Measurements from ENCODE around the gene SNAI1.

DNA sequence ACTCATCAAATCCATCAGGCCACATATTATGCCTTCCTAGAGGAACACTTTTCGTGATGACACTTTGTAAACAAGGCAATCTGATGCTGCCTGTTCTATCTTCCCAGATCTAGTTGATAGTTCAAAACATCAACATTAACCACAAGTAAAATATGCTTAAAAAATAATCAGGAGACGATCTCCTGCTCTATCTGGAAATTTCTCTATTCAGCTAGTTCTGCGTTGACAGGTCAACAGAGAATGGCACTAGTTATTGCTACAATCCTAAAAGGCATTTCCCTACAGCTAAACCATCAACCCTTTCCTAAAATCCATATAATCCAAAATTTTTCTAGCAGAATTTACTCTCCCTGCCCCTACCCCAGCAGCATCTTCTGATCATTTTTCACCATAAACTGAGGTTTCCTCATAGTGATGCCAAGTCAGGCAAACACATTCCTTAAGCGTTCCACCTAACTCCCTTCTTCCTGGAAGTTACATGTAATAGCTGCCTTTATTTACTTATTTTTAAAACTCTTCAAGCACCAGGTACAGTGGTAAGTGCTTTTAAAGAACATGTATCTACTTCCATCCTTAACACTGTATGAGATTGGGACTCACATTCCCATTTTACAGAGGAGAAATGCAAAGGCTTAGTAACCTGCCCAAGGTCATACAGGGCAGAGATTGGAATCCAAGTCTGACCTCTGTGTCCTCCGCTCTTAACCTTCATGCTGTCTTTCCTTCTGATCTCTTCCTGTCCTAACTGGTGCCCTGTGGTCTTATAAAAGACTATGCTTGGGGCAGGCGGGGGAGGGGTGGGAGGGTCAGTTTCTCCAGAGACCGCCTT is 1.8 kb downstream of the B4GALT5 start:
- RRBS = no CpG with 5 or more reads among the region's 7 CpGs

GRCh38 chr20:49742941-49743362 is 29.3 kb upstream of the B4GALT5 start:
- RRBS = no CpG with 5 or more reads among the region's 9 CpGs

DNA sequence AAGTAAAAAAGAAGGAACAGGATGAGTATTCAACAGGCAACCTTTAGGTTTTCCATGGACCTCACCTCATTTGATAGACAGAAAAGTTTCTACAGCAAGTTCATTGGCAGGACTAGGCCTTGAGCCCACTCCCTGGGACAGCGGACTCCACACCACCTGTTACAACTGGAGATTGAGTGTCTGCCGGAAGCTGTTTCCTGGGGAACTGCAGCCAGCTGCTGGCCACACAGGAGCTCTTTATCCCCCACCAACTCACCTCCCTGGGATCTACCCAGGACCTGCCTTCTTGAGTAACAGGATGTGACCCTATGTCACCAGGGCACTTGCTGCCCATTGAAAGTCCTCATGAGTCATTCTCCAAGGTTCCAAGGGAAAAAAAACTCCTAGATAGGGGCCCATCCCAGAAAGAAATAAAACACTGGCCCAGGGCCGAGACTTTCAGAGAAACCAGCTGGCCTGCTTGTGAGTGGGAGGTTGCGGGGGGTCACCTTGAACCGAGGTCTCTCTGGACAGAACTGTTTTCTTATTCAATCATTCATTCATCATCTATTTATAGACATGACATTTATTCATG is 37.4 kb upstream of the SLC9A8 start:
- RRBS = no CpG with 5 or more reads among the region's 5 CpGs

- RRBS = no CpG with 5 or more reads among the region's 6 CpGs
Measured at GRCh38 chr20:49813523-49814196, 1.0 kb downstream of the SLC9A8 start.

GRCh38 chr20:49890697-49891582 is 24.4 kb downstream of the SPATA2 start:
- RRBS = no CpG with 5 or more reads among the region's 20 CpGs

GRCh38 chr20:49913302-49914162 is 1.8 kb downstream of the SPATA2 start:
- RRBS = no CpG with 5 or more reads among the region's 17 CpGs

DNA sequence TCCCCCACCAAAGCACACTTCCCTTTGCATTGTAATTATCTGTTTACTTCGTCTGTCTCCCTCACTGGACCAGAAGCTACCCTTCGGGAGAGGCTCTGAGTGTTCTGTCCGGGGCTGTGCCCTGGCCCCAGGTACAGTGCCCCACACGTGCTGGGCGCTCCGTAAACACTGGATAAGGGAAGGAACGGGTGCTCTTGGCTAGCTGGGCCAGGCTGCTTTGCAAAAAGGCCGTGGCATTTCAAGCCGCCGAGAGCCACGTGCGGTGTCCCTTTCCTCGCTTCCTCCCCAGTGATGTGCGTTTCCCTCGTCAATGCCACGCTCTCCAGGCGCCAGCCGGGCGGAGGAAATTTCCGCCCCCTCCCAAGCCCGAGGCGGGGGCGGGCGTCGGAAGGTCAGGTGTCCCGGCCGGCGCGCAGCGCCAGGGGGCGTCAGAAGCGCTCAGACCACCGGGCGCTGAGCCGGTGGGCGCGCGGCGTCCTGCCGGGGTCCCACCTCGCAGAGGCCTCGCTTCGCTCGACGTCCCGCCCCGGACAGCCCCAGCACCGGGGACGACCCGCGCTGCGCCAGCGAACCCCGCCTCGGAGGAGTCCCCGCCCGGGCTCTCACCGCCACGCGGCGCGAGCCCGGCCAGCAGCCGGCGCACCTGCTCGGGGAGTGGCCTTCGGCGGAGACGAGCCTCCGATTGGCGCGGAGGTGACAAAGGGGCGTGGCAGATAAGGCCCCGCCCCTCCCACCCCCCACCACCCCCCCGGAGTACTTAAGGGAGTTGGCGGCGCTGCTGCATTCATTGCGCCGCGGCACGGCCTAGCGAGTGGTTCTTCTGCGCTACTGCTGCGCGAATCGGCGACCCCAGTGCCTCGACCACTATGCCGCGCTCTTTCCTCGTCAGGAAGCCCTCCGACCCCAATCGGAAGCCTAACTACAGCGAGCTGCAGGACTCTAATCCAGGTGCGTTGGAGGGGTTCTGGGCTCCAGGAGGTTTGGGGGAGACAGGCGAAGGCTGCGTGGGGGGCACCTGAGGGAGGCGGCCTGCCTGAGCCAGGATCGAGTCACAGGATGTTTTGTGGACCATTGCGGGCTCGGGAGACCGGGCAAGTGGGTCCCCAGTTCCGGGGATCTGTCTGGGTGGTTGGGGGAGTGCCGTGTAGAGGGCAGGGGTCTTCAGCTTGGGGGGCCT is at the start of gene SNAI1:
Gene SNAI1 (plus strand): TSS at position 787 of the 1,177 bp plus-strand sequence.
- RRBS = 2% methylated on average over 36 of the region's 104 CpGs

- RRBS = 10% methylated on average over 4 of the region's 18 CpGs
Measured at GRCh38 chr20:50029763-50030574, 47.2 kb downstream of the SNAI1 start.

DNA sequence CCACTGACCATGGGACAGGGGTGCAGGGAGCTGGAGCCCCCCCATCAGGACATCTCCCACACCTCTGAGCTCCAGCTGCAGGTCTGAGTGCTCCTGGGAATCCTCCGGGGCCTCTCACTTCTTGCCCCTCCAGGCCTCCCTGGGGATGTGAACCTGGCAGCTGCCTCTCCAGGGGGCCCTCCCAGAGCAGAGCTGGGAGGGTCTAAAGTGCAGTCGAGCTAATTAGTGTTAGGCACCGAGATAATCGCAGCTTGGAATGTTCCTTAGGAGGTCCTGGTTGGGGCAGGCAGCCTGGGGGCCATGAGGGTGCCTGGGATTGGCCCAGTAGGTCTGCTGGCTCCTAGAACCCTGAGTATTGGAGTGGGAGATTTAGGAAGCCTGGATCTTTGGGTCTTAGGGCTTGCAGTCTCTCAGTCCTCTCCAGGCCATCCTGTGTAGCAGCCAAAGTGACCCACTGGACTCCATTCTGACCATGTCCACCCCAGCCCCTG is 26.0 kb downstream of the CEBPB start:
- RRBS = no CpG with 5 or more reads among the region's 4 CpGs

- RRBS = 1% methylated on average over 7 of the region's 32 CpGs
Measured at GRCh38 chr20:50292348-50293324, 102.0 kb downstream of the CEBPB start.

DNA sequence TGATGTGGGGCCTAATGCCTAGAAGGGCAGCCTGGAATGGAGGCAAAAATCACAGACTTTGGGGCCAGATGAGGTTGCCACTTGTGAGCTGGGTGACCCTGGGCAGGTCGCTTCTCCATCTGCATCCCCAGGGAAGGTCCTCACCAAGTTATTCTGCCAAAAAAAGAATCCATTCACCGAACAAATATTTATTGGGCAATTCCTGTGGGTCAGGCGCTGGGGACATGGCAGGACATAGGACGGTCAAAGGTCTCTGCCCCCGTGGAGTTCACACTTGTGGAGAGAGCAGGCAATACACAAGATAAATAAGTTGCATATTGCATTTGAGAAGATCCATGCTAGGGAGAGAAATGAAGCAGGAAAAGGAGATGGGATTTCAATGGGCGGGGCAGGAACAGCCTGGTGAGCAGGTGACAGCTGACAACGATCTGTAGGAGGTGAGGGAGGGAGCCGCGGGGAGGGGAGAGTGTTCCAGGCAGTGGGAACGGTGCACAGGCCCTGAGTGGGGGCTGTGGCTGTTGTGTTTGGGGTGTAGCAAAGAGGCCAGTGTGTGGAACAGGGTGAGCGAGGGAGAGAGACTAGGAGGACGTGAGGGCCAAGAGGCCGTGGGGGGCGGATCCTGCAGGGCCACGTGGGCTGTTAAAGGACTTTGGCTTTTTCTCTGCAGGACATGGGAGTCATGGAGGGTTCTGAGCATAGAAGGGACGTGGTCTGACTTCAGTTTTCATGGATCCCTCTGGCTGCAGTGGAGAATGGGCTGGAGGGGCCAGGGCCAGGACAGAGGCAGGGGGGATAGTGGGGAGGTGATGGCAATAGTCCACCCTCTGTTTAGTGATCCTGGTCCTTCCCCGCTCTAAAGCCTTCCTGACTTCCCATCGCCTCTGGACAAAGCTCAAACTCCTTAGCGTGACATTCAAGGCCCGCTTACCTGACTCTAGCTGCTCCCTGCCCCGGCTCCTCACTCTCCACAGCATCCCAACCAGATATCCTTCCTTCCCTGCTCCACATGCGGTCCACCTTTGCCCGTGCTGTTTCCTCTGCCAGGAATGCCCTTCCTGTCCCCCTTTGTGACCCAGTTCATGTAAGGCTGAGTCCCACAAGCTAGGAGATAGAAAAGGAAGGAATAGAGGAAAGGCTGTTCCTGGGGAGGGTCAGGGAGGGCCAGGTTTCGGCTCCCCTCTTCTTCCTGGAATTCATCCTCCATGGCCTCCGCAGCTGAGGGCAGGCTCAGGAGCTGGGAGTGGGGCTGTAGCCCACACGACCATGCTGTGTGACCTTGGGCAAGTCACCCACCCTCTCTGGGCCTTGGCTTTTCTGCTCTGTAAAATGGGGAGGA is 115.7 kb downstream of the CEBPB start:
- RRBS = no CpG with 5 or more reads among the region's 26 CpGs

- RRBS = no CpG with 5 or more reads among the region's 13 CpGs
Measured at GRCh38 chr20:50347630-50348283, 157.1 kb downstream of the CEBPB start.

- RRBS = no CpG with 5 or more reads among the region's 9 CpGs
Measured at GRCh38 chr20:50369584-50369983, 140.6 kb upstream of the PTPN1 start.

- RRBS = no CpG with 5 or more reads among the region's 14 CpGs
Measured at GRCh38 chr20:50389160-50389850, 120.9 kb upstream of the PTPN1 start.

DNA sequence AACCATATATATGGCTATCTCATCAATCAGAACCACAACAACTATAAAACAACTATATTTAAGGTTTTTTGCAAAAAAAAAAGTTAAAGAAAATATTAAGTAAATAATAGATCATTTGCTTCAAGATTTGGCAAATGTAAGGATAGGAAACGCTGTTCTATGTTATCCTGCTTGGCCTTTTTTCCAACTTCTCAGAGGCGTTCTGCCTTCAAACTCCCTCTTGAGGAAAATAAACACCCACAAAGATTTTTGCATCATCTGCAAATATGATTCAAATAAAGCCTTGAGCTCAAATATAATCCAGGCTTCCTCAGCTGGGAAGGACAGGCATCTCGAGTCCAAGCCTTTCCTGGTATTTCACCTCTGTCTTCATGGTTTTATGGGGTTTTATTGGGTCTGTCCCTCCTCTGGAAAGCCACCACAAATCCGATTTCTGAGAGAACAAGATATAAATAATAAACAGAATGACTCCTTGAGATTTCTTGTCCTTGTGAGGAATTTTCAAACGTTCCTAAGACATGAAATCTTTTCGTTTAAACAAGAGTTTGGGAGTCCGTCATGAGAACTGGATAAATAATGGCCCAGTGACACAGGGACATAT is 67.6 kb upstream of the PTPN1 start:
- RRBS = no CpG with 5 or more reads among the region's 7 CpGs

- RRBS = no CpG with 5 or more reads among the region's 7 CpGs
Measured at GRCh38 chr20:50502616-50503357, 7.4 kb upstream of the PTPN1 start.

- RRBS = no CpG with 5 or more reads among the region's 9 CpGs
Measured at GRCh38 chr20:50537793-50538605, 27.8 kb downstream of the PTPN1 start.

GRCh38 chr20:50542958-50543776 is 33.0 kb downstream of the PTPN1 start:
- RRBS = no CpG with 5 or more reads among the region's 6 CpGs

GRCh38 chr20:50591089-50592077 is 81.2 kb downstream of the PTPN1 start:
- RRBS = no CpG with 5 or more reads among the region's 10 CpGs

DNA sequence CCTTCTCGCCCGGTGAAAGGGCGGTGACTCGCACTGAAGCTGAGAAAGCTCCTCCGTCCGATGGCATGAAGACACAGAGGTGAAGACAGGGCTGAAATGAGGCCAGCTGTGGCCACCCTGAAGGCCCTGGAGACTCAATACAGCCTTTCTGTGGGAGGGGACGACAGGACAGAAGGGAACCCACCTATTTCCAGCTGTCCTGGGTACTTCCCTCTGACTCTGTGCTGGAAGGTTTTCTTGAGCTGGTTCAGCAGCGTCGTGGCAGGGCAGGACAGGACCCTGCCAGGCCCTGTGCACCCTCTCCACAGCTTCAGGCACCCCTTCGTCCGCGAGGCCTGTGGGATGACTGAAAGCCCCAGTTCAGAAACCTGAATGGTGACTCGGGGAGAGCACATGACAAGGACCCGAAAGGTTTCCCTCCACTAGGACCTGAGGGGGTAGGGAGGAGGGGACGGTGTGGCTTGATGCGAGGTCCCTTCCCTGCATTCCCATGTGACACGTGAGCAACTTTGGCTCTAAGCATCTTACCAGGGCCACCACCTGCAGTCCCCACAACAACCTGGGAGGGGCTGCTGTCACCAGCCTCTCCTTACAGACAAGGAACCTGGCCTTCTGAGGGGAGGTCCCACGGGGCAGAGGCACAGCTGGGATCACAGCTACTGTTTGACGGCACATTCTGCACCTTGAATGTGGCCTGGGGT is 84.3 kb downstream of the PTPN1 start:
- RRBS = 62% methylated on average over 2 of the region's 19 CpGs